Metastatic Liver Carcinoma in the Adrenal Gland (tissue), 2 donors: ENCODE data around the gene TRIOBP.

DNA sequence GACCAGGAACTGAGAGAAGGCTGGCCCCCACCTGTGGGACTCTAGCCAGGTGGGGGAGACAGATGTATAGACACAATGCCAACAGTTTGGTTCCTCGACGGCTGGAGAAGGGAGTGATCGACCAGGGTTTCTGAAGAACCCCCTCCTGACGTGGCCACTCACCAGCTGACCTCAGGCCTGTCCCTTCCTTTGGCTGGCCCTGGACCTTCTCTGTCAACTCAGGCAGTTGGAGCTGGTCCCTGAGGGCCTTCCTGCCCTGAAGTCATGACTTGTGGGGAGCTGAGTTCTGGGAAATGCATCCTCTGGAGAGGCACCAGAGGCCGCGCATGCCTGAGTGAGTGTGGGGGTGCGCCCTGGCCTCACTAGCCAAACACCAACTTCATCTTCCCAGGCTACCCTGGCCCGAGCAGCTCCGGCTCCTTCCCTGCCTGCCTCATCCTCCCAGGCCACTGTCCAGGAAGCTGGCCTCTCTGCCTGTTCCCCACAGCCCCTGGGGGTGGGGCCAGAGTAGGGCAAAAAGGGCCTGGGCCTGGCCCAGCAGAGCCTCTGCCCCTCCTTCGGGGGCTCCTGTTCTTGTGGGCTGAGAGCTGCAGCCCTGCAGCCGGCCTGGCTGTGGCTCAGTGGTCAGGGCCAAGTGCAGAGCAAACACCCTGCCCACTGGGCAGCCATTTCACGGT, 23.6 kb downstream of the TXN2 start:
- PRO-cap, 2 experiments, result no peak in any of the 2 experiments

DNA sequence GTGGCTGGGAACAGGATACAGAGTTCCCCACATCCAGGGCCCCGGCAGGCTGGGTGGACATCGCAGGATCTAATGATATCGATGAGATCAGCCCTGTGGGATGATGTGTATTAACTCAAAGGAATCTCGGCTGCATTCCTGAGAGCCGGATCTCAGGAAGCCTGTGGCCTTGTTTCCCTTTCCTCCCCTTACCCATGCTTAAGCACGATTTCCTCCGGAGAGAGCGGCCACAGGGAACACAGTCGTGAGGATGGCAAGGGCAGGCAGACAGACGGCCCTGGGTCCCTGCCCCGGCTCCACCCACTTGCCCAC, 6.5 kb upstream of the PVALB start:
- PRO-cap, 2 experiments, result no peak in any of the 2 experiments

DNA sequence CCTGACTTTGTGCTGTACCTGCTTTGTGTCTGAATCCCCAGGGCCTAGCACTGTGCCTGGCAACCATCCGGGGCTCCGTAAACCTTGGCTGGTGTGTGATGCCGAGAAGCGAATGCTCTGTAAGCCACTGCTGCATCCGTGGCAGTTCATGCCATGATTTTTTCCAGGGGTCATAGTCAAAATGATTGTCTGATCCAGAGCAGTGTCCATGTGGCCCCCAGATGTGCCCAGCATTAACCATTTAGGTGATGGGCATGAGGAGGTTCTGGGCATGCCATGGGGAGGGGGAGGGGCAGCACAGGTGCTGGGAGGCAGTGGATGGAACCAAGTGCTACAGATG, 14.2 kb upstream of the NCF4 start:
- PRO-cap, 2 experiments, result no peak in any of the 2 experiments

DNA sequence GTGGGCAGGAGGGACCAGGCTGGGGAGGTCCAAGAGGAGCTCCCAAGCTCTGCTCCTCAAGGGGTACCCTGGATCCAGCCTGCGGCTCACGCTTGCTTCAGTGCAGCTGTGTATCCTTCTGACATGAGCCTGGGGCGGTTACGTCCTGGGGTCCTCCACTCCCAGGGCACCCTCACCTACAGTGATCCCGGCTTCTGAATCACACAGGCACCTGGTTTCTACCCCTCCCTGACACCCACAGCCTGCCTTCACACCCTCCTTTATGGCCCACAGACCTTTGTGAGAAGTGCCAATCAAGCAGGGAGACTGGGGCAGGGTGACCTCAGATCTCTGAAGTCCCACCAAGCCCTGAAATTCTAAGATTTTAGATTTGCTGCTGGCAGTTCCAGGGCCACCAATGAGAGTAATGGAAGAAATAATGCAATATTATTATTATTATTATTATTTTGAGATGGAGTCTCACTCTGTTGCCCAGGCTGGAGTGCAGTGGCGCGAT, 1.5 kb downstream of the MPST start:
- PRO-cap, 2 experiments, result no peak in any of the 2 experiments

- PRO-cap, 2 experiments, result no peak in any of the 2 experiments
Observed at GRCh38 chr22:37046931-37047430, 4.6 kb upstream of the KCTD17 start.

GRCh38 chr22:37062986-37063669, 11.6 kb downstream of the KCTD17 start:
- PRO-cap, 2 experiments, result no peak in any of the 2 experiments

GRCh38 chr22:37170588-37170899, 17.5 kb downstream of the C1QTNF6 start:
- PRO-cap, 2 experiments, result no peak in any of the 2 experiments

- PRO-cap, 2 experiments, result no peak in any of the 2 experiments
Observed at GRCh38 chr22:37188836-37189519, 931 bp upstream of the C1QTNF6 start.

DNA sequence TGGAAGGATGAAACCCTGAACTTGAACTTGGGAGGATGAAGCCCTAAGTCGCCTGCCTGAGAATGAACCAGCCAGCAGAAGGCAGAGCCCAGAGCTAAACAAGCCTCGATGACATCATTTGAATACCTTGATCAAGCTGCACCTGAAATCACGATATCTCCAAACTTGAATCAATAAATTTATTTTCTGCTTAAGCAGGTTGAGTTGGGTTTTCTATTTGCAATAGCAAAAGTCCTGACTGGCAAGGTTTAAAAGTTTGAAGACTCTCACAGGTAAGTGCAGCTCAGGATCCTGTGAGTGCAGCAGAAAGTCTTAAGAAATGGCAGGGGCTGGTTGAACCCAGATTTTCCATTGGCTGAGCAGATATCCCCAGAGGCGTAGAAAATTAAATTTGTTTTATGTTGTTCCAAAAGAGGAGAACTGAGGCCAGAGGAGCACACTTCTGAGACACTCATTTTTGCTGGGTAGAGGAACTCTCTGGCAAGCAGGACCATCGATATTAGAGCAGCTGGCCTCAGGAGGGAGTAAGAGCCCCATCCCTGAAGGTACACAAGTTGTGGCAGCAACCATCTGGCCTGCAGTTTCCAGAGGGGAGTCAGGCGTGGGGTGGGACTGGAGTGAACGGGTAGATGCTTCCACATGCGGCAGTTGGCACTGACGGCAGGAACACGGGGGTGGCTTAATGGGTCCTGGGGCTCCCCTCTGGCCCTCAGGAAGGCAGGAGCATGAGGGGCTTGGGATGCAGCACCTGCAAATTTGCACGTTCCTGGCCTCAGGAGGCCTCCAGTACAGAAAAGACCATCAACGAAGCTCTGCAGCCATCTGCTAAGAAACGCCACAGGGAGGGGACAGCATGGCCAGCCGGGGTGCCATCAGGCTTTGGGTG, 13.1 kb upstream of the SSTR3 start:
- PRO-cap, 2 experiments, result no peak in any of the 2 experiments

DNA sequence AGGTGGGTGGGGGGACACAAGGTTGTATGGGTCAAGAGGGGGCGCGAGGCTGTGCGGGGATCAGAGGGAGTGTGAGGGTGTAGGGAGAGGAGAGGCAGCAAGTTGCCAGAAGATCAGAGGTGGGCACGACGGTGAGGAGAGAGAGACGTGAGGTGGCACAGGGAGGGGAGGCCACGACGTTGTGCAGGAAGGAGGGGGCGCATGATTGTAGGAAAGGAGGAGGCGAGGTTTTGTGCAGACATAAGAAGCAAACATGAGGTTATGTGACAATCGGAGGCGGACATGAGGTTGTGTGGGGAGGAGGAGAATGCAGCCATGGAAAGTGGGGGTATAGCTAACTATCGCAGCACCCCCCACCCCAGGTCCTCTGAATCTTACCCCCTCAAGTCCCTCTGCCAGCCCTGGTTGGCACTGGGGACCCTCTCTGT, 12.7 kb downstream of the RAC2 start:
- PRO-cap, 2 experiments, result no peak in any of the 2 experiments

GRCh38 chr22:37286821-37287210, 4.5 kb downstream of the CYTH4 start:
- PRO-cap, 2 experiments, result no peak in any of the 2 experiments

- PRO-cap, 2 experiments, result no peak in any of the 2 experiments
Observed at GRCh38 chr22:37303728-37304488, 21.6 kb downstream of the CYTH4 start.

GRCh38 chr22:37508734-37509324, 10.4 kb downstream of the CARD10 start:
- PRO-cap, 2 experiments, result no peak in any of the 2 experiments

- PRO-cap, 2 experiments, result no peak in any of the 2 experiments
Observed at GRCh38 chr22:37609290-37610556, 1.1 kb downstream of the GGA1 start.

GRCh38 chr22:37616229-37616925, 7.7 kb downstream of the GGA1 start:
- PRO-cap, 2 experiments, result no peak in any of the 2 experiments

GRCh38 chr22:37633558-37634416, 5.7 kb upstream of the SH3BP1 start:
- PRO-cap, 2 experiments, result no peak in any of the 2 experiments

DNA sequence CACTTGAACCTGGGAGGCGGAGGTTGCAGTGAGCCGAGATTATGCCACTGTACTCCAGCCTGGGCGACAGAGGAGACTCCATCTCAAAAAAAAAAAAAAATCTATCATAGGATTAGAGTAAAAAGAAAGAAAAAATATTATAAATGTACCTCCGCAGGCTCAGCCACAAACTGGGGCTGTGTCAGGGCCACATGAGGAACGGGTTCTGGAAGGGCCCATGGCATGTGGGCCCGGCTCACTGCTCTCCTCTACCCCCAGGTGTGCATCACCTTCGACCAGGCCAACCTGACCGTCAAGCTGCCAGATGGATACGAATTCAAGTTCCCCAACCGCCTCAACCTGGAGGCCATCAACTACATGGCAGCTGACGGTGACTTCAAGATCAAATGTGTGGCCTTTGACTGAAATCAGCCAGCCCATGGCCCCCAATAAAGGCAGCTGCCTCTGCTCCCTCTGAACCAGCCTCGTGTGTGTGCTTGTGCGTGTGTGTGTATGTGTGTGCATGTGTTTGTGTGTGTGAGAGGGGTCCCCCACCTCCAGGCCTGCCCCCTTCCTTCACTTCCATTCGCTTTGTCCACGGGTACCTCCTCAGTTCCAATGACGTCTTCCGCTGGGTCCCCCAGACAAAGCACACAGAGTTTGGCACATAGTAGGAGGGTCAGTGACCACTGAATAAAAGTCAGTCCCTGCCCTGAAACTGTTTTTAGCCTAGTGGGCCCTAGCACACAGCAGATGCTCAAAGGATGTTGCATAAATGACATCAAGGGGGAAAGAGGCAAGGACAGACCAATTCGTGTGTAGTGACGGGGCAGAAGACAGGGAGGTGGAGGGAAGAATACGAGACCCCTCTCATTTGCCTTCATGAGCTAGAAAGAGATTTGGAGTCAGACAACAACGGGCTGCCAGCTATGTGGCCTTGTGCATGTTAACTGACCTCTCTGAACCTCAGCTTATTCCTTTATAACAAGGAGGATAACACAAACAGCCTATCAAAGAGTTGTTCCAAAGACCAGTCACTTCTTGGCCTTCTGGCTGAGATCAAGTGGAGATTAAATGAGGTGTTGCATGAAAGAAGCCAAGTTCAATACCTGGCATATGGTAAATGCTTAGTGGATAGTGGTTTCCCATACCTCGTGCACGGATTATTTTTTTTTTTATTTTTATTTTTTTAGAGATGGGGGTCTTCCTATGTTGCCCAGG, 4.3 kb downstream of the LGALS1 start:
- PRO-cap, 2 experiments, result no peak in any of the 2 experiments

DNA sequence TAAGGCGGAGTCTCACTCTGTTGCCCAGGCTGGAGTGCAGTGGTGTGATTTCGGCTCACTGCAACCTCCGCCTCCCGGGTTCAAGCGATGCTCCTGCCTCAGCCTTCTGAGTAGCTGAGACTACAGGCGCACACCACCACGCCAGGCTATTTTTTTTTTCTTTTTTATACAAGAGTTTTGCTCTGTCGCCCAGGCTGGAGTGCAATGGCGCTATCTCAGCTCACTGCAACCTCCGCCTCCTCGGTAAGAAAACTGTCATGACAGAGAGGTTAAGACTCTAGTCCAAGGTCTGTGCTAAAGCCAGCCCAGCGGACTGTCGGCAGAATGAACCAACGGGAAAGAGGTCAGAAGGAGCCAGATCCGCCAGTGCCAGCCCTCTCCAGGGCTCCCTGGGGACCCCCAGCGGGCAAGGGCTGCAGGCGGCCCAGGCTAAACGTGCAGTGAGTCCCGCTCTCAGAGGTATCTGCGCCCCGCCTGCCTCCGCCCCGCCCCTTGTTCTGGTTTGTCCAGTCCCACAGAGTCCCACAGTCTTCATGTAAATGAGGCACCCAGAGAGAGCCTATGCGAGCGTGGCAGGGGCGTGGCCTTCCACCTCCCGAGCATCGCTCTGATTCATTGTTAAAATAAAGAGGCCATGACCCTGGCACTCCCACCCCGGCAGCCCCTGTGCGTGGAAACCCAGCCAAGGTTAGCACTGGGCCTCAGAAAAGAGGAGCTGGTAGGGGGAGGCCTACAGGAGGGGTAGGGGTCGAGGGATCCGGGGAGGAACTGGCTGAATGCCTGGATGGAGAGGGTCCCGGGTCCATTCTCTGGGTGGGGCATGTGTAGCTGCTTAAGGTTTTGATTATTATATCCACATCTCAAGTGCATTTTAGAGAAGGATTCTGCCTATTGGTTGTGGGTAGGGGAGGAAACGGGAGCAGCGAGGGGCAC, at the start of gene TRIOBP:
Gene TRIOBP (plus strand): TSS at position 646 of the 933 bp plus-strand sequence.
- PRO-cap, 2 experiments, result no peak in any of the 2 experiments

DNA sequence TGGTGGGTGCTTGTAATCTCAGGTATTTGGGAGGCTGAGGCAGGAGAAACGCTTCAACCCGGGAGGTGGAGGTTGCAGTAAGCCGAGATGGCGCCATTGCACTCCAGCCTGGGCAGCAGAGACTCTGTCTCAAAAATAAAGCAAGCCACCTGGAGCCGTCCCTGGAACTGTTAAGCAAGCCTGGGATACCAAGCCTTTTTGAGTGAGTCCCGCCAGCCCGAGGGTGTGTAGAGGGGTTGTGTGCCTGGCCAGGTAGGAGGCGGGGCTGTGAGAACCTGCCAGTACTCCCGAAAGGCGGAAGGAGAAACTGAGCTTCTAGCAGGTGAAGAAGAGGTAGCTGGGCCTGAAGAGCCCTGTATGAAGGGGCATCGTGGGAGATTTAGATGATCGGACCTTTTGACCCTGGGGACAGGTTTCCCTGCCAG, 52.4 kb downstream of the TRIOBP start:
- PRO-cap, 2 experiments, result no peak in any of the 2 experiments

DNA sequence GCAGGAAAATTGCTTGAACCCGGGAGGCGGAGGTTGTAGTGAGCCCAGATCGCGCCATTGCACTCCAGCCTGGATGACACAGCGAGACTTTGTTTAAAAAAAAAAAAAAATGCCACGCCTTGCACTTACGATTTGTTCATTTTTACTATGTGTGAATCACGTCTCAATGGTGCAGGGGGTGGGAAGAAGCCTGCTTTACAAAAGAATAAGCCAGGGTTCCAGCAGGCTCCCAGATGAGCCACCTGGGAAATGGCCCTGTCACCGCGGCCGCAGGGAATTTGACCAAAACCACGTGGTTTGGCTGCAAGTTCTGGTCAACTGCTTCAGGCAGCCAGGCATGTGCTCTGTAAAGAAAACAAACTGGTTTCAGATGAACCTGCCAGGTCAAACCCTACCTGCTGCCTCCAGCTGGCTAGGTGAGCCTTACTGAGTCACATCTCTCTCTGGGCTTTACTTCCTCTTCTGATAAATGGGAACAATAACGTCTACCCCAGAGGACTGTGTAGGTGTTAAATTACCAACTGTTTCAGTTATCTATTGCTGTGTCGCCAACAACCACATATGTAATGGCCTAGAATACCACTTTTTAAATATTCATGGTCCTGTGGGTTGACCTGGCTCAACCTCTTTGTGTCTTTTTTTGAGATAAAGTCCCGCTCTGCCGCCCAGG, 27.9 kb upstream of the H1-0 start:
- PRO-cap, 2 experiments, result no peak in any of the 2 experiments